Left ventricle myocardium (tissue), 1 donor: ENCODE results near the genes ATRX and ATP7A.

DNA sequence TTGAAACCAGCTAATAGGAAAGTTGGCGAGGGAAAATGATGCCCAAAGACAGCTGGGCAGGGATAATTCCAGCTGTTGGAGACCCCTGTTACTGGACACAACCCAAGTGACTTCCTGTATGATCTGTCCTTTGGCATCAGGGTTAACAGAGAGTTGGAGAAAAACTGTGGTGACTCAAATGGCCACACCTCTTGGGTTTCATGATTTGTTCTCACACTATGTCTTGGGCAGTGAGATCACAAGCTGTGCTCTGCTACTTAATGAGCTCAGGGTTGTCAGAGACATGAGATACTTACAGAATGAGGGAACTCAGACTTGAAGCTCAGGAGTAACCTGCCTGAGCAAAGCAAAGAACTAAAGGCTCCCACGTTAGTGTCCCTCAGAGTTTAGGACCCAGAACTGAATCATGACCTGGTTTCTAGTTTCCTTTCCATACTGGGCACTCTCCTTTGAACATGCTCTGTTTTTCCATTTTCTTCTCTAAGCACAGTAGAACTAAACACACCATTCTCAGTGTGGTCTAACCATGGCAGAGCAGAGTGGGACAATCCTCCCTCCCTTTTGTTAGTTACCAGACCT, 4.0 kb downstream of the FGF16 start:
- PRO-cap, result no peak

GRCh38 chrX:77505305-77505712, 58.1 kb downstream of the FGF16 start:
- PRO-cap, result no peak

- PRO-cap, result no peak
Measured at GRCh38 chrX:77651996-77652513, 134.0 kb downstream of the ATRX start.

DNA sequence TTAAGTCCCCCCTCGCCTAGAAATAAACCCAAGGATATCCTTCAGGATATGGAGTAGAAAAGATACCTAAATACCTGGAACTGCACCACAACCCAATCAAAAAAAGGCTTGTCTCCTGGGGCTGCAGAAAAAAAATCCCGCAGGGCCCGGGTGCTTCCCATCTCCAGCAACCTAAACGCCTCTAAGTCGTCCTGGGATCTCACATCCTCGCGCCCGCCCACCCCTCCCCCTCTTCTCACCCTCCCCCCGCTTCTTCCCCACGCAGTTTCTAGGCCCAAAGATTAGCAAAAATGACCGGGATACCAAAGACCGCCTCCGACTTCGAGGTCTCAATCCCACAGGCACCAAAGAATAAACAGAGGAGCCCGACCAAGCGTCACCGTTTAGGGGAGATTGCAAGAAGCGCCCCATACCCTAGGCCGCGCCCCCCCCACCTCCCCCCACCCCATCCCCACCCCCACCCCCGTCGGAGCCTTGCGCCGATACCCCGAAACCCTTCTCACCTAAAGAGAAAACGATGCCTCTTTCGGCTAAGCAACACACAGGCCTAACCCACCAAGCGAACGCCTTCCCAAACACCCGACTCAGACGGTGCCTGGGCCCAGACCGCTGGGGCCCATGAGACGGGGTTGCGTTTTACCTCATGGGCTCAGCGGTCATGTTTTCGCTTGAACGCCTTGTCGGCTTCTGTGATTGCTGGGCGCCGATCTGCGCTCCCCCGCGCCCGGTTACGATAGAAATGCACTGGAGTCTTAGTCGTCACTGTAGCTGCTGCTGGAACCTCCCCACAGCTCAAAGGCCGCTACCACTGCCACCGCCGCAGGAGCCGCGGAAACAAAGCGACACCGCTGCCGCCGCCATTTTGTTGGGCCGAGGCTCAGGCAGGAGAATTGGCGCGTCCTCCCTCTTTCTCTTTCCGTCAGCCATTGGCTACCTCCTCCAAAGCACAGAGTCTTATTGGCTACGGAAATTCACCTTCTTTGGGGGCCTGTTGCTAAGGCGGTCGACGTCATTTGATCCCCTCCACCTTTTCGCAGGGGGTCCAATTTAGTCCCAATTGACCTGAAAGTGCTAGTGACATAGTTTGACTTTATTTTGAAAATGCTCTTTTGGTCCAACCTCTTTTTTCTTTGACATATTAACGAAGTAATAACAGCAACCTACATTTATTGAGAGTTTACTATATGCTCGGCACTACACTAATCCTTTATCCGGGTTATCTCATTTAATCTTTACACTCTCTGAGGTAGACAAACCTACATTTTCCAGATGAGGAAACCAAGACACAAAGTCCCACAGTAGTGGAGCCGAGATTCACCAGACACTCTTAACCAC, at the start of gene ATRX:
Gene ATRX, minus strand, starts transcription at position 875 of the 1,335 bp plus-strand sequence.
- PRO-cap, result bidirectional peak, plus-strand start at position 861 of the sequence, minus-strand start at position 864 of the sequence

DNA sequence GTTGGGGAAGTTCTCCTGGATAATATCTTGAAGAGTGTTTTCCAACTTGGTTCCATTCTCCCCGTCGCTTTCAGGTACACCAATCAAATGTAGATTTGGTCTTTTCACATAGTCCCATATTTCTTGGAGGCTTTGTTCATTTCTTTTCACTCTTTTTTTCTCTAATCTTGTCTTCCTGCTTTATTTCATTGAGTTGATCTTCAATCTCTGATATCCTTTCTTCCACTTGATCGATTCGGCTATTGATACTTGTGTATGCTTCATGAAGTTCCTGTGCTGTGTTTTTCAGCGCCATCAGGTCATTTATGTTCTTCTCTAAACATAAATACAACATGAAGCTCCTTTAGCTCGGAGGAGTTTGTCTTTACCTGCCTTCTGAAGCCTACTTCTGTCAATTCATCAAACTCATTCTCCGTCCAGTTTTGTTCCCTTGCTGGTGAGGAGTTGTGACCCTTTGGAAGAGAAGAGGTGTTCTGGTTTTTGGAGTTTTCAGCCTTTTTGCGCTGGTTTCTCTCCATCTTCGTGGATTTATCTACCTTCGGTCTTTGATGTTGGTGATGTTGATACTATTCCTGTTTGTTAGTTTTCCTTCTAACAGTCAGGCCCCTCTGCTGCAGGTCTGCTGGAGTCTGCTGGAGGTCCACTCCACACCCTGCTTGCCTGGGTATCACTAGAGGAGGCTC, 36.7 kb upstream of the ATRX start:
- PRO-cap, result no peak

DNA sequence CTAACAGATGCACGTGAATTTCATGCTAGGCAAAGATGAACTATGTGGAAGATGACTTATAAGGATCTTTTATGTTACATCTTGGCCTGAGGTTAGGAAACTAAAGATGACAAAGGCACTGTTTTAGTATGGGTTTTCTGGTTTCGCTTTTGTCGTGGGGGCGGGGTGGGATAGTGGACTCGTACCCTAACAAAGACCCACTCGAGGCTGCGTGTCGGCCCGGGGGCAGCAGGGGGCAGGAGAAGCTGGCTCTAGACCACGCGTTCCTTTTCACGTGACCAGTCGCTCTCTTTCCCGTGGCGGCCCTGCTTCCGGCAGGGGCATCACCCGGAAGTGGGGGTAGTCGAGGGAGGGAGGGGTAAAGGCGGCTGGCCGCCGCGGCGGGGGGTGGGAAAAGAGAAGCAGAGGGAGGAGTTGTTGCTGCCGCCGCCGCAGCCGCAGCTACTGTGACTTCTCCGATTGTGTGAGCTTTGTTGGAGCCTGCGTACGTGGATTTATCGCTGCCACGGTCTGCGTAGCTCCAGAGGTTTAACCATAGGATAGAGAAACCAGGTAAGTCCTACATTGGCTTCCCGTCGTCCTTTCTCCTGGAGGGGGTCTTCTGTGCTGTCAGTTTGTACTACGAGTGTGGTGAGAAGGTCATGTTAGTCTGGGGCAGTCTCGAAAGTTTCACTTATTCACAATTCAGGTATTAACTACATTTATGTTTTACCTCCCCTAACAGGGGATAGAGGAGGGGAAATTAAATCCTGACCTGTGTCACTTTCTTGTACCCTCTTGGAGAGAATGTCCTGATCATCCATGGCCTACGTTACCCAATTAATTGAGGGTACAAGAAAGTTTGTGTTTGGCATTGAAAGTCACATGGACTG, at the start of gene ATP7A:
Gene ATP7A, plus strand, starts transcription at position 410 of the 872 bp plus-strand sequence.
- PRO-cap, result bidirectional peak, plus-strand start at position 342 of the sequence, minus-strand start at position 244 of the sequence

GRCh38 chrX:78118566-78119219, 14.6 kb downstream of the PGK1 start:
- PRO-cap, result no peak

DNA sequence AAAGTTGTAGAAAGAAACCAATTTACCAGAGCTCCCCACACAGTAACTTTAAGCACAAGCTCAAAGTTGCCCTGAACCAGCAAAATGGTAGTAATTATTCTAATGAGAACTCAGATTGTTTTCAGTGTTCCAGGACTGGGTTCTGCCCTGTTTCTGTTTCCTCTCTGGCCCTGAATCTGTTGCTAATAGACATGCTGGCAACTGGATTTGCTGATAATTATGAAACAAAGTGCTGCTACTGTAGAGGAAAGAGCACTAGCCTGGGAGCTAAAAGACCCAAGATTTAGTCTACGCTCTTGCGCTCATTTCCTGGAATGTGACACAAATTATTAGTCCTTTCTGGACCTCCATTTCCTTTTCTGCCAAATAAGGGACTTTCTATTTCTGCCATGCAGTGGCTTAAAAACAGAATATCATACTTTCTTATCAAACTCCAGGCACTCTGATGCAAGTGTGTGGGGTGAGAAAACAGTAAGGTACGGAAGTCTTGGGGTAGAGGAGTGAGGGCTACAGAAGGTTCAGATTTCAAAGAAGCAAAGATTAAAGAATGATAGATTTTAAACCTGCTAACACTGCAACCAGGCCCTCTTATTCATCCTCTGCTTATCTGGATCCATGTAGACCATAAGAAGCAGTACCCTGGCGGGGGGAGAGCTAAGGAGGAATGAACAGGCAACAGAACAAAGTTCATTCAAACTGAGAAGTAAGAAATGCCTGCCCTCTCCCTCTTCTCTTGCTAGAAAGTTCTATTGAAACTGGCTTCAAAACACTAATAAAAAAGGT, 48.3 kb upstream of the GPR174 start:
- PRO-cap, result no peak

GRCh38 chrX:79146681-79147266, 2.3 kb downstream of the GPR174 start:
- PRO-cap, result no peak

DNA sequence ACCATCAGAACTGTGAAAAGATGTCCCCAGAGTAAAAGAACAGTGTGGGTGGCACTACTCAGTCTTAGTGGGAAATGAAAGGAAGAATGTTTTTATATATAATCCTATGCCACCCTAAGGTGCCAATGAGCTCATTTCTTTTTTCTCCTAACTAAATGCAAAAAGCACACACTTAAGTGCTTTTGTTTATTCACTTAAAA, 104.5 kb downstream of the ITM2A start:
- PRO-cap, result no peak

DNA sequence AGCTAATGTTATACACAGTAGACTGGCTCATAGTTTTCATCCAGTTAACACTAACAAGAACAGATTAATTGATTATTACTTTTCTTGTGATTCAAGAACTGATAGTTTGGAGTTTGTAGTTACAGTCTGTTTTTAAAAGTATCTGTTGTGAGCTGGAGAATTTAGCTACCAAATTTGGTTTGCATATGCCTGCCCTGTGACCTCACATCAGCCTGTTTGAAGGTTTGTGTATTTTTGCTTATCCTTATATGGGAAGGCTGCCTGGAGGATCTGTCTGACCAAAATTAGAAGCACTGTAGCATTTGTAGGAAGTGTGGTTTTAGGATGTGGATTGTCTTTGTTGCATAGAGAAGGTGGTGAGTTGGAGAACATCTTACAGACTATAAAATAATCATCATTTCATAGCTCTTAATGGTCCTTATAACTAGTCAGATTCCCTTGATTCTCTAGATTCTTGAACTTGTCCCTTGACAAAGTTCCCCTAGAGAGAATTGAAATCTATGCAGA, 57.1 kb downstream of the SH3BGRL start:
- PRO-cap, result no peak

DNA sequence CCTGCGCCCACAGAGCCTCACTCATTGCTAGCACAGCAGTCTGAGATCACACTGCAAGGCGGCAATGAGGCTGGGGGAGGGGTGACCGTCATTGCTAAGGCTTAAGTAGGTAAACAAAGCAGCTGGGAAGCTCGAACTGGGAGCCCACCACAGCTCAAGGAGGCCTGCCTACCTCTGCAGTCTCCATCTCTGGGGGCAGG, 738.6 kb downstream of the SH3BGRL start:
- PRO-cap, result no peak

DNA sequence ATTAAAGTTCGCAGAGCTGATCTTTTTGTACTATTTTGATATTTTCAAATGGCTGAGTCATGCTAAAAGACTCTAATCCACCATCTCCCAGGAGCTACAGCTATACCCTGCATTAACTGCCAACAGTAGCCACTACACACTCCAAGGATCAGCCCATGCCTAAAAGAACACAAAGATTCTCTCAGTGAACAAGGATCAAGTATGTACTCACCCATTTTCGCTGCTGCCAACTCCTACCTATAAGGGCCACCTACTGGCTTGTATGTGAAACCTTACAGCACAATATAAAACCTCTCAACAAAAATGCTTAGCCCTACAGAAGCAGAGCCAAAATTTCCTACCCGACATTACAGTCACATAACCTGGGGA, 562.8 kb upstream of the POU3F4 start:
- PRO-cap, result no peak

GRCh38 chrX:84740125-84740405, 237.8 kb upstream of the HDX start:
- PRO-cap, result no peak

GRCh38 chrX:86445521-86445974, 297.3 kb downstream of the DACH2 start:
- PRO-cap, result no peak

- PRO-cap, result no peak
Measured at GRCh38 chrX:90271517-90271716, 349.7 kb downstream of the TGIF2LX start.

DNA sequence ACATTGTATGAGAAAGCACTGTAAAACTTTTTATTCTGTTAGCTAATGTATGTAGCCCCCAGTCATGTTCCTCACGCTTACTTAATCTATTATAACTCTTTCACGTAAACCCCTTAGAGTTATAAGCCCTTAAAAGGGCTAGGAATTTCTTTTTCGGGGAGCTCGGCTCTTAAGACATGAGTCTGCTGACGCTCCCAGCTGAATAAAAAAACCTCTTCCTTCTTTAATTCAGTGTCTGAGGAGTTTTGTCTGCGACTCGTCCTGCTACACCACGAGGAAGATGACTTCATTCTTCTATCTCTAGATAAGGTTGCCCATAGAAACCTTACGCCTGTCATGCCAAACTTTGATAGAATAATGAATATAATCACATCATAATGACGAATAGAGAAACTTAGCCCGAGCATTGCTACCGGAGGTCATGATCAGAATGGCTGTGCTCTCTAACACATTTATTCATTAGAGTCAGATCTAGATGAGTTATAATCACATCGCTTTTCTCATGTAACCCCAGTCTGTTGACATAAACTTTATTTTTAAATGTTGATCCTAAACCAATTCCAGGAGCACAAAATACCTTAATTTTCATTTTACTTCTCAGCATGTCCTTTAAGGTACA, 235.0 kb downstream of the NAP1L3 start:
- PRO-cap, result no peak

DNA sequence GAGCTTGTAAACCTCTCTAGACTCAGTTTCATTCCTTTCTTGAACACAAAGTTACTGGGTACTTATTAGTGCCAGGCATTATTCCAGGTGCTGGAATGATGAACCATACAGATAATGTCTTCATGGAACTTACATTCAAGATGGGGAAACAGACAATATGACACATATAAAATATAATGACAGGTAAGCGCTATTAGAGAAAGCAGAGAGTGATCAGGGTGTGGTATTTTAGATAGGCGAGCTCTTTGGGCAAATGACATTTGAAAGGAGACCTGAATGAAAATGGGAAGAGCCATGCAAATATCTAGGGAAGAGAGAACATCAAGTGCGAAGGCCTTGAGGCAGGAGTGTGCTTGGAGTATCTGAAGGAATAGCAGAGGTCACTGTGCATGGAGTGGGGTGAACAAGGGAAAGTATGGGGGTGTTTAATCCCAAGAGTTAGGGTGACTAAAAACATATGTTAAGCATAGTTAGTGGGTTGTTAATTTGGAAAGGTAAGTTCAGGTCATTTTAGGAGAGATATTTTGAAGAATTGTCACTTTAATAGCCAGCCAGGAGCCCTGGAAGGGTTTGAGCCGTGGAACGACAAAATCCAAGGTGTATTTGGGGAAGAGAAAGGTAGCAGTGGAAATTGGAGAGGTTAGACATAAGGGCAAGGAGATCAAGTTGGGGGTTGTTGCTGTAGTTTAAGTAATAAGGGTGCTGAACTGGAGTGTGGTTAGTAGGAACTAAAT, 83.9 kb downstream of the DIAPH2 start:
- PRO-cap, result no peak

GRCh38 chrX:97046640-97047034, 162.9 kb downstream of the RPA4 start:
- PRO-cap, result no peak

- PRO-cap, result no peak
Measured at GRCh38 chrX:97157988-97158573, 274.4 kb downstream of the RPA4 start.